ReNcell CX (cell line): ENCODE measurements around a stretch of chr3.

DNA sequence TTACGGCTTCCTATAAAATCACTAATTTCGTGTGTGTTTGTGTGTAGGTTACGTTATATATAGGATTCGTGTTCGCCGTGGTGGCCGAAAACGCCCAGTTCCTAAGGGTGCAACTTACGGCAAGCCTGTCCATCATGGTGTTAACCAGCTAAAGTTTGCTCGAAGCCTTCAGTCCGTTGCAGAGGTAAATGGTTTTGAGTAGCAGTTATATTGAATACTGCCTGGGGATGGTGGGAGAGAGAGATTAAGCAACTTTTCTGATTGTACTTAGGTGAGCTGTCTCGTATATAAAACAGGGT lies 1.4 kb downstream of the RPL15 start:
- PRO-cap: no peak

DNA sequence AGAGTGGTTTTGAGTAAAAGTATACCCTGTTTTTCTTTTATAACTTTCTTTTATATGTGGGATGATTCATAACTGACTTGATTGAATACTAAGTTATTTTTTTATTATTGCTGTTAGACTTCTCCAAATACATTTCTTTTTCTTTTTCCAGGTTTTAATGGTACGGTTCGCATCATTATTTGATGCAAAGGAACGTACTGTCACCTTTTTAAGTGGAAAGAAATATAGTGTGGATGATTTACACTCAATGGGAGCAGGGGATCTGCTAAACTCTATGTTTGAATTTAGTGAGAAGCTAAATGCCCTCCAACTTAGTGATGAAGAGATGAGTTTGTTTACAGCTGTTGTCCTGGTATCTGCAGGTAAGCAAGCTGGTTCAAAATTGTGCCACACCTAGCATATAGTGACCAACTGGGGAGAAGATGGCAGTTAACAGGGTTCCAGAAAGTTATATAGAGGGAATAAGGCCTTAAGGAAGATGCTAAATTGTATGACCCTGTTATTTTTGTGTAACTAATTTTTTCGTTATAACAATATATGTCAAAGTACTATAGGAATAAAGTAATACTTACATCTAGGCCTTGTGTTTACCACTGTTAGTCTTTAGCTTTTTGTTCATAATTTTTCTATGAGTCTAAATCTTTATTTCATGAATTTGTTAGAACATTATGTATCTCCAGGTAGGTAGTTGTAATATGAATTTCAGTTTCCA lies 22.7 kb downstream of the NR1D2 start:
- PRO-cap: no peak

- PRO-cap: no peak
Measured at GRCh38 chr3:24255437-24255949, 239.2 kb downstream of the THRB start.

DNA sequence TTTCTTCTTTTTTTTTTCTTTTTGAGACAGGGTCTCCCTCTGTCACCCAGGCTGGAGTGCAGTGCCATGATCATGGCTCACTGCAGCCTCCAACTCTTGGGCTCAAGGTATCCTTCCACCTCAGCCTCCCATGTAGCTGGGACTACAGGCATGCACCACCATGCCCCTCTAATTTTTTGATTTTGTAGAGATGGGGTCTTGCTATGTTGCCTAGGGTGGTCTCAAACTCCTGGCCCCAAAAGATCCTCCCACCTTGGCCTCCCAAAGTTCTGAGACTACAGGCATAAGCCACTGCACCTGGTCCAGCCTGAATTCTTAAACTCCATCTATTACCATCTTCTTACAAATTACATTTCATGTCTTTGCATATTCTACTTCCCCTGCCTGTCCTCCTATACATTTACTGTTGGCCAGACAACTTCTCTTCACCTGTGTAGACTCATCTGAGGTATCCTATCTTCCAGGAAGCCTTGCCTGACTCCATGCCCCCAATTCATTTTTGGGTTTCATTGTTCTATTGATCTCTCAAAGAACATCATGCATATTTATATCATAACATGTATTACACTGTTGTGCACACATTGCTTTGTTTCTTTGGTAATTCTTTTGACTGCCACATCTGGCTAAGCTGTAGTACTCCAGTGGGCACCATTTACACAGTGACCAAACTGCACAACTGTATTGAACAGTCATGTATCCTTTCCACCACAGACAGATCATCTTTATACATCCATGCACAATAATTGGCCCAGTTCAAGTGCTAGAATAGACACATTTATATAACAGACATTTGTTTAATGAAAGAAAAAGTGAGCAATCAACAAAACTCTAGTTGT lies 165.5 kb downstream of the THRB start:
- PRO-cap: no peak

DNA sequence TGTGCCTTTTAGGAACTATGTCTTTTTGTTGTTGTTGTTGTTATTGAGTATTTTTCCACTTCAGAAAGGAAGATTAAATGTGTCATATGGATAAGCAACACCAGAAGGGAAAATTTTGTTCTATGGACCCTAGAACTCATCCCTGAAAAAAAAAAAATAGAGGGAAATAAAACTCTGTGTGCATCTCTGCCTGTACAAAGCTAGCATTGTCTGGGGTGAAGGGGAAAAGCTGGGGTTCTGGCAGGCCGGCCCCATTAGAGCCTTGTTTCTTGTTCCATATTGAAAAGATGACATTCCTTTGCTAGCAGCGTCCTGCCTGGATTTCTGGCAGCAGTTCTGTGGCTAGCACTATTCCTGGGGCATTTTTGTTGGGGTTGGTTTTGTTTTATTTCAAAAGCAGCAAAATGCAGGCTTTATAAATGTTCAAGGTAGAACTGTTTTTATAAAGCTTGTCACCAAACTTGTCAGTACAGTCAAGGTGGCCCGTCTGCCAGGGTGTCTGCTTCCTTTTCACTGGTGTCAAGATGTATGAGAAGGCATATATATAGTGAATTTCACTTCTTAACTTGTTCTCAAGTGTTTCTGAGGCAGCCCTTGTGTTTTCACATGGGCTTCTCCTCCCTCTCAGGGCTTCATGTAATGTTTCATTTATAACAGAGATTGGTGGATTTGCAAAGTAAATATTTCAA lies 45.2 kb downstream of the RARB start:
- PRO-cap: unidirectional peak, plus-strand start at position 476 of the sequence

- PRO-cap: no peak
Measured at GRCh38 chr3:25610600-25611134, 54.0 kb downstream of the TOP2B start.

GRCh38 chr3:27209976-27210475 lies 159.2 kb downstream of the NEK10 start:
- PRO-cap: no peak

GRCh38 chr3:27353864-27354566 lies 15.2 kb downstream of the NEK10 start:
- PRO-cap: no peak

- PRO-cap: no peak
Measured at GRCh38 chr3:27394326-27395000, 25.3 kb upstream of the NEK10 start.

DNA sequence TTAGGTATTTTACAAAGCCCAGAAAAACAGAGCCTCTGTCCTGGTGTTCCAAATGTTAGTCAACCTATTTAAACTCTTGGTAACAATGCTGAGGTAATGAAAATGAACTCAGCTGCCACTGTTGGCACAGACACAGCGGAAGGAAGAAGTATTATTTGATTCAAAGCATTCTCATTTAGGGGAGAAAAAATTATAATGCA lies 51.2 kb upstream of the SLC4A7 start:
- PRO-cap: no peak

- PRO-cap: no peak
Measured at GRCh38 chr3:27585334-27585813, 101.2 kb upstream of the SLC4A7 start.

DNA sequence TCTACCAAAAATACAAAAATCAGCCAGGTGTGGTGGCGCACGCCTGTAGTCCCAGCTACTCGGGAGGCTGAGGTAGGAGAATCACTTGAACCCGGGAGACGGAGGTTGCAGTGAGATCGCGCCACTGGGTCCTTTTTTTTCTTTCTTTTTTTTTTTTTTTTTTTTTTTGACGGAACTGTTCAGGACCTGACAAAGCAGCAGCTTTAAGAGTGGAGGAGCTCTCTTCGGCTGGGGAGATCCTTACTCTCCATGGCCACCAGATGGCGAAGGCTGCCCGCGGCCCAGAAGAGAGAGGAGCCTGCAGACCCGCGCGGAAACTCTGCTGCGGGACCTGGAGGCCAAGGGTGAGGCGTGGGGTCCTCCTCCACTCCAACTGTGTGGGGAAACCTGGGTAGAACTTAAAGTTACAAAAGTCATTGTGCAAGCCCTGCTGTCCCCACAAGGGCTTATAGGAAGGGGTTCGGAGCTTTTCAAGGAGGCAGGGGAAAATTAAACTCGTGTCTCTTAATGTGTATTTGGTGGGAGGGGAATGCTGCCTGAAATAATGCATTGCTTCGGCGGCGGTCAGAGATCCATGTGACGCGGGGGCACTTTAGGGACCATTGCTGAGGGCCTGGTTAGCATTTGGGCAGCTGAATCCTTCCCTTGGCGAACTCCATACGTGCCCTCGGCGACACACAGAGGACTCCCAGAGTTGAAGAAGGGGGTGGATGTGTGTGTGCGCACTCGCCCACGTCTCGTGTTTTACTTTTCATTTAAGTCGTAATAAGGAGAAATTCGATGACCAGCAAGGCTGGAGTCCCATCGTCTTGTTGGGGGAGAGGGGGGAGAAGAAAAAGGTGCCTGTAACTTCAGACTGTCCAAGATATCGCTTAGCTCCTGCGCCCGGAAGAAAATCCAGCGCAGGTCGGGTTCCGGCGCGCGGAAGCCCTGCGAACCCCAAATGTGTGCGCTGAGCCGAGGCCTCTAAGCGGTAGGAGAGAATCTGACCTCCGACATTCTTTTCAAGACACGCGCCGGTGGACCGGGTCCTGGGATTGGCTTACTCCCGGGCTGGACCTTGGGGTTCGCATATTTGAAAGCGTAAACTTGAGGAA lies 9.8 kb downstream of the EOMES start:
- PRO-cap: no peak

GRCh38 chr3:27715052-27716119 lies 6.7 kb downstream of the EOMES start:
- PRO-cap: no peak

- PRO-cap: no peak
Measured at GRCh38 chr3:29695353-29696029, 414.6 kb downstream of the RBMS3 start.

DNA sequence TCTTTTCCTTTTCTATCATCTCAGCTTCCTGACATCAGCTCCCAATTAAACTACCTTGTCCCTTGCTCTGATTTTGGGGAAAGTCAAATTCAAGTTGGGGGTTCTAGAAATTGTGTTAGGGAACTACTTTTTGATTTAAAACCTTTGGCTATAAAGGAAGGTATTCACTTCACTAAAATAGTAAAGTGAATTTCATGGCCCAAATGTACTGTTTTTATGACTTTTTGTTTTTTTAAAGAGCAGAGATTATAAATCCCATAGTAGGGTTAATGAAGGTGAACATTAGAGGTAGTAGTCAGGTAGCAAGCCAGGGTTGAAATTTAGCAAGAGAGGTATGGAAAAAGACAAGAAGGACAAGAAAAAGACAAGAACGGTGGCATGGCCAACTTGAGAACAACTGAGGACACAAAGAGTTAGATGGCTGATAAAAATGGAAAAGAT lies 488.0 kb downstream of the RBMS3 start:
- PRO-cap: no peak

DNA sequence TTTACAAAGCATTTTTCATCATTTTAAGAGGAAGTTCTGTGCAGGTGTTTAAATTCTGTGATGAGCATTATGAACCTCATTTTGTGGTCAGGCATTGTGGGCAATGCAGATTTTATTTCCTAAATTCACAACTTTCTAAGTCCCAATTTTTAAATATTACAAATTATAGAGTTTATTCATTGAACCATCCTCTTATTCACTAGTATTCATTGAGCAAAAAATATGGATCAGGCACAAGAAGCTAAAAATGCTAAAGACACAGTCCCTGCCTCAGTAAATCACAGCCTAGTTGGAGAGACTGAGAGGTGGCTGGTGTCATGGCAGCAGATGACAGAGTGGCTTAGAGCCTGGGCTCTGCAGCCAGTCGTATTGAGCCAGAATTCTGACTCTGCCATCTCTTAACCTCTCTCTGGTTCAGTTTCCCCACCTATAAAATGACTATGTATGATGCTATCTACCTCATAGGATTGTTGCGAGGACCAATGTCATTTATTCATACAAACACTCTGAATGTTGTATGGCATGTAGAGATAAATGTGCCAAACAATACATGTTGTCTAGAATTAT lies 7.5 kb upstream of the TGFBR2 start:
- PRO-cap: no peak

GRCh38 chr3:30604102-30604626 lies 2.2 kb upstream of the TGFBR2 start:
- PRO-cap: no peak

DNA sequence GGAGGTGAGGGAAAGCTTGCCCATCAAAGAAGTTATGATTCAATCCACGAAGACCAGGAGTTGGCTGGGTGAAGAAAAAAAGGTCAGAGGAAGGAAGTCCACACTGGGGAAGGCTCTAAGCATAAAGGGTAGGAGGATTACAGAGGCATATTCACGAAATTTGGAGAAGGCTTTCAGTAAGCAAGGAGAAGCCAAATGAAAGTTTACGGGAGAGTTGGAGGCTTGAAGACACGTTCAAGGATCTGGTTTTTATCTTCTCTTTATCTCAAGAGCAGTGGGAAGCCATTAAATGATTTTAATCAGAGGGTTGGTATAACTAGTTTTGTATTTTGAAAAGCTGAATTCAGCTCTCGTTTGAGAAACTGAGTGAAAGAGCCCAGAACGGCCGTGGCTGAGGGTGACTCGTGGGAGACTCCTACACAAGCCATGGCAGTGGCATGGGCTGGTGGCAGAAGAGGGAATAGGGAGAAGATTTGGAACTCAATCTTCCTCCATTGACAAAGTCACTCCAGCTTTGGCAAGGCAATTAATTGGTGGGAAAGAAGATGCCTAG lies 1.7 kb upstream of the TGFBR2 start:
- PRO-cap: no peak

GRCh38 chr3:31226184-31226624 lies 306.5 kb upstream of the STT3B start:
- PRO-cap: no peak

GRCh38 chr3:31285818-31286096 lies 247.0 kb upstream of the STT3B start:
- PRO-cap: no peak